Right common carotid artery plus branches (tissue), 1 donor: ENCODE data around the genes TOPORS and AQP7.

DNA sequence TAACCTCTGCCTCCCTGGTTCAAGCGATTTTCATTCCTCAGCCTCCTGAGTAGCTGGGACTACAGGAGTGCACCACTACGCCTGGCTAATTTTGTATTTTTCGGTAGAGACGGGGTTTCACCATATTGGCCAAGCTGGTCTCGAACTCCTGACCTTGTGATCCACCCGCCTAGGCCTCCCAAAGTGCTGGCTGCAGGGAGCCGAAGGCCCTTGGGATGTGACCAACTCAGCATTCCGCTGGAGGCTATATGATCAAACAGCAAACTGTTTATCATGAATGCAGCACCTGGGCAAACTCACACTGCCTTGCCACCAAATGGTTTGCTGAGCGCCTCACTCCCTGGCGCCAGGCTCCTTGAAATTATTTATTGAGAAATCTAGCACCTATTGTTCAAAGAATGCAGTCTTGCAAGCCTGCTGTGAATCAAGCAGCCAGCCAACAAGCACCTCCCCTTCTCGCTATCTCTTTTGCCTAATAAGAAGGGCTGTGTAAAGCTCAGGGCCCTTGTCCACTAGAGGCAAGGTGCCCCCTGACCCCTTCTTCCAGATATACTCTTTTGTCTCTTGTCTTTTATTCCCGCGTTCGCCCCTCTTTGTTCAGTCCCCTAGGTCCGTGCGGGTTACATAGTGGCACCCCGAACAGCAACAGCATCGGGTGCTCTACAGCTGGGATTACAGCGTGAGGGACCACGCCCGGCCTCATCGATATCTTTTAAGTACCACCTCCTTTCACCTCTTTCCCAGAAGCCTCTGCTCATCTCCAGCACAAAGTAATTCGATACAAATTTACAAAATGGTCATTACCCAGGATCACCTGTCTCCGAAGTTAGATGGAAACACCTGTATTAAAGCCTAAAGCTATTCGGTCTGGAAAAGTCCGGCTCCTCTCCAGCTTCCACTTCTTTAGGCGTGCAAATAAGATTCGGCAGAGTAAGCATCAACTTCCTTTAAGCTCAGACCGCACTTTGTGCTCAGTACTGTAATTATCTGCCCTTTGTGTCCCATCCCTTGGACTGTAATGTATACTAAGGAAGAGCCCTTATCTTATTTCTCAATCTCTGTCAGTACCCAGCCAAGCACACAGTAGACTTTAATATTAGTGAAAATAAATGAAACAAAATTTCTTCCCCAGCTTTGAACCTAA is 943 bp downstream of the RIGI start:
- PRO-cap, result no peak

GRCh38 chr9:32526447-32526827 is 441 bp upstream of the RIGI start:
- PRO-cap, result no peak

GRCh38 chr9:32552072-32553124 is at the start of gene TOPORS:
TSS of gene TOPORS (minus strand) at chr9:32552586.
- PRO-cap, result bidirectional peak, plus-strand start at chr9:32552333, minus-strand start at chr9:32552275; bidirectional peak, plus-strand start at chr9:32552365, minus-strand start at chr9:32552420; bidirectional peak, plus-strand start at chr9:32552653, minus-strand start at chr9:32552586

GRCh38 chr9:32992308-32992753 is 9.1 kb downstream of the APTX start:
- PRO-cap, result no peak

DNA sequence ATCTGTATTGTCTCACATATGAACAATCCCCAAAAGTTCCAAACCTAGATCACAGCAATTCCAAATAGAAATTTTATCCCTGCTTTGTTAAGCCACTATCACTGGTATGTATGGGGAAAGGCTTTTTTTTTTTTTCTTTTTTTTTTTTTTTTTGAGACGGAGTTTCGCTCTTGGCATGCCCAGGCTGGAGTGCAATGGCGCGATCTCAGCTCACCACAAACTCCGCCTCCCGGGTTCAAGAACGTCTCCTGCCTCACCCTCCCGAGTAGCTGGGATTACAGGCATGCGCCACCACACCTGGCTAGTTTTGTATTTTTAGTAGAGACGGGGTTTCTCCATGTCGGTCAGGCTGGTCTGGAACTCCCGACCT is 733 bp downstream of the APTX start:
- PRO-cap, result no peak

DNA sequence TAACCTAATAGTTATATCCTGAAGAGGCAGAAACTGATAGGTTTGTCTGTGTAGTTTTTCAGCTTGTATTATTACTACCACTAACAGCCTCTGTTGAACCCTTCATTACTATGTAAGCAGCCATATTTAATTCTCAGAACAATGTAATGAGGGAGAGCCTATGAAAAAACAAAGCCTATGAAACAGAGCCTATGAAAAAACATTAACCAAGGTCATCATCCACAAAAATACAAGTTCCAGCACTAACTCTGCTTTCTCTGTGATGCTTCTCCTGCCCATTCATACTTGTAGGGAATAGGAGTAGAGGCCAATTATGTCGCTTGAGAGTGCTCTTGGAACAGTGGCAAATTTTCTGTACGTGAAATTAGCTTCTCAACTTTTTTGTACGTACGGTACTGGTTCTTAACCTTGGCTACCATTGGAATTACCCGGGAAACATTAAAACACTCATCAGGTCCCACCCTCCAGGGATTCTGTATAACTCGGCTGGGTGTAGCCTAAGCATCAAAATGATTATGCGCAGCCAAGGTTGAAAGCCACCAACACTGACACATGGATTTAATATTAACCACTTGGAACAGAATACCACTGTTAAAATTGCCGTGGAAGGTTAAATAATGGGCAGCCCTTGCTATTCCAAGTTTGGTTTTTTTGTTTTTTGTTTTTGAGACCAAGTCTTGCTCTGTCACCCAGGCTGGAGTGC is 17.3 kb downstream of the DNAJA1 start:
- PRO-cap, result no peak

DNA sequence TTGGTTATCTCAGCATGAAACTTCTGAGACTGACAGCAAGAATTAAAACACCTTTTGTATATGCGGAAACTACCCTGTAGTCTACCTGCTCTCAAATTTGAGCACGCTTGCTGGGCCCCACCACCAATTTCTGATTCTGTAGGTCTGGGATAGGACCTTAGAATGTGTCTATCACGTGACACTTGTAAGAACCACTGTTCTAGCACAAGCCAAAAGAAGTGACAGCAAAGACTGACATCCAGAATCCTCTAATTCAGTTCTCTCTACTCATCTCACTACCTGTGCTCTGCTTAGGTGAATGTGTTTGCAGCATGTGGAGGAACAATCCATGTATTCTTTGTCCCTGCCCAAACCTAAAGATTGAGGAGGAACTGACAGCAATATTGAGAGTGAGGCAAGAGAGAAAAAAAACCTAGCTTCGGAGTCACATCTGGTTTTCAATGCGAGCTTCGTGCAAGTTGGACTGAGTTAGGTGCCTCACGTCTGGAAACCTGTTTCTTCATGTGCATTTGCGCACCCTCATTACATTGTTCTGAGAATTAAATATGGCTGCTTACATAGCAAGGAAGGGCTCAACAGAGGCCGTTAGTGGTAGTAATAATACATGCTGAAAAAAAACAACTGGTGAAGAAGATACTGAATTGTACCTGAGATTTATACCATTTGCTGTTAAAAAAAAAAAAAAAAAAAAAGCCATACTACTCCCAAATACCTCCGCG is 18.4 kb downstream of the DNAJA1 start:
- PRO-cap, result no peak

DNA sequence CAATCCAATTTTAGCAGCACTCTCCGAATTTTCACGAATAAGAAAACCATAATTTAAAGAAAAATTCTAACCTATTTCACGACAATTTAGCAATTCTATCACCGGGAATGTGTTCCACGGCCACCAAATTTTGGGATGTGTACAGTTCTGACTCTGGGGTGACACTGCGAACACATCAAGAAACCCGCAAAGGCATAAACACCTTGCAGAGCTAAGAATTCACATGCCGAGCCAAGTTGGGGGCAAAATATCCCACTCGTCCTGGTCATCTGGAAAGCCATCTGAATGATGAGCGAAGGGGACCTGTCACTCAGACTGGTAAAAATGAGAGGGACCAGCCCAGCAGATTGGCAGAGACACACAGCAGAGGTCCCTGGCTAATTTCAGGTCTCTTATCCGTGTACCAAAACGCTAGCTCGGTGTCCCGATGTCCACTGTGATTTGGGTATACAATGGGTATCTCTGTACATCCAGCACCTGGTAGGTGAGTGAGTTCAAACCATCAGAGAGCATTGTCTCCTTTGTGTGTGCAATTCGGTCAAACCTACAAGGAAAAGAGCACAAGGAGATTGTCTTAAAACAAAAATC is 36.7 kb upstream of the SMU1 start:
- PRO-cap, result no peak

DNA sequence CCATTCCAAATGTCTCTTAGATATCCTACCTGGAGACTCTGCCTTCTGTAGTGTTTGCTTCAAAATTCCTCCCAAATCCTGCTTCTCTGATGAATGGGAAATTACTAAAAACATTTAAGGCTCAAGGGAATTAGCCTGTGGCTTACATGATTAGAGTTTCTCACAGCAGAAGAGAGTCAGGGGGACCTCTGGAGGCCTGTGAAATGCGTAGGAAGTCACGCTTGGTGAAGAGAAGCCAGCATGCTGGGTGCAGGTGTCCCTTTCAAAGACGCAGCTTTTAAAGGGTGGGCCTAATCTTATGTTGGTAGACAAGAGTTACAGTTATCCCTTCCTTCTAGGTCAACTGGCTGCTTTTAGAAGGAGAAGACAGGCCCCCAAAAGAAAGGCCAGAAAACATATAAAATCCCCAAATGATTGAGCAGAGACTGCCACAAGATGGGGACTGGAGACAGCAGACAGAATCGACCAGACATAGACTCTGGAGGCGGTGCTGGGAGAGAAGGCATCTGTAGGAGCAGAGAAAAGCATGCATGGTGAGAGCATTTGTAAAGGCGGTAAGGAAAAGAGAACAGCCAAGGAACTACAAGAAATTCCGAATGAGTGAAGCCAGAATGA is 42.3 kb downstream of the B4GALT1 start:
- PRO-cap, result no peak

DNA sequence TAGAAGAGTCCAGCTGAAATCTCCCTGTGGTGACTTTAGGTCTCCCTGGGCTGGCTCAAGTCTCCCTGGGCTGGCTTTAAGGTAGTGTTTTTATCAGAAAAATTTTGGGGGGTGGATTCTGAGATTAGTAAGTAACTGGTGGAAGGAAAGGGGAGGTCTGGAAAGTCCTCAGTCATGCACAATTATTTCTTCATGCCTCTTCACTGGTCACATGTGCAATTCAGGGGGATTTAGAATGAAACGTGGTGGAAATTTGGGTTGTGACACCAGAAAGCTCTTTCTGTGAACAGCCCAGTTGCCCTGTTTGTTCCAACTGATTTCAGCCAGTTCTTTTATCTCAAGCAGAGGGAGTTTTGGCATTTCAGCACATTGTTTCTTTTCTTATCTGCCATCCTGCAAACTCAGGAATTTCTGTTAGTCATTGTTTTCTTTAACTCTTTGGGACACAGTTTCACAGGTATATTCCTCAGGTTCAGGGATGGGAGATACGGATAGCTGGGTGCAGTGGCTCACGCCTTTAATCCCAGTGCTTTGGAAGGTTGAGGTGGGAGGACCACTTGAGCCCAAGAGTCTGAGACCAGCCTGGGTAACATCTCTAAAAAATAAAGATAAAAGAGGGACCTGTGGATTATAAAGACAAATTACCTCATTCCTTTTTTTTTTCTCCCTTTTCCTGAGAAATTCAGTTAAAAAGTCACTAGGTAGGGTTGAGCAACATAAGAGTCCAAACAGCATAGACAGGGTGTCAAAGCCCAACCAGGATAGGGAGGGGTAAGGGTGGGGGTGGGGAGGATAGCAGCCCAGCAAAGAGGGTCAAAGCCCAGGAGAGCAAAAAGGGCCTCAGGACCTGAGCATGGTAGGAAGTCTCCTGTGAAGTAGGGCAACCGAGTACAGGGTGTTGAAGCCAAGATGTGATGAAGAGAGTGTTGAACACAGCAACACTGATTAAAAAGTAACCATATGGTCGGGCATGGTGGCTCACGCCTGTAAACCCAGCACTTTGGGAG is 5.3 kb upstream of the B4GALT1 start:
- PRO-cap, result no peak

DNA sequence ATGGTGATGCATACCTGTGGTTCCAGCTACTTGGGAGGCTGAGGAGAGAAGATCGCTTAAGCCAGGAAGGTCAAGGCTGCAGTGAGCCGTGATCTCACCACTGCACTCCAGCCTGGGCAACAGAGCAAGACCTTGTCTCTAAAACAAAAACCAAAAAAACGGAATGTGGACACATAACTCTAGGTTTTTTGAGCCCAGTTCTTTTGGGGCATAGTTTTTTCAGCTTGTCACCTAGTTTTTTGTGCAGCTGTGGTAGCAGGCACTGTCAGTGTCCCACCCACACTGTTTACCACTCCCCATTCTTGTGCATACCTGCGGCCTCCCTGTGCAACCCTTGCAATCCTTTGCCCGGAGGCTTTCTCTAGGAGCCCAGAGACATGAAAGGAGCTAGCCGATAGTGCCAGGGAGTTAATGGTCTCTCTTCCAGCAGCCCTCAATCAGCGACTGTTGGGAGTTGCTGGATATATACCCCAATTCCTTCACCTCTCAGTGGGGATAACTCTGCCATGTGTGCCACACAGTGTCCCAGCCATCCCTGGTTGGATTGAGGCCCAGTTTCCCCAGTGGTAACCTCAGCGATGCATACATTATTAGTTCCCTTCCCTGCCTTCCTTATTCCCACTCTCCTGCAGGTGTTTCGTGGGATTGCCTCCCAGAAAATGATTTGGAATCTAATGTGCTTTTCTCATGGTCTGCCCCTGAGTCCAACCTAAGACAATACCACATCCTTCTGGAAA is 8.6 kb upstream of the SPINK4 start:
- PRO-cap, result no peak

GRCh38 chr9:33235035-33235225 is 5.0 kb upstream of the SPINK4 start:
- PRO-cap, result no peak

GRCh38 chr9:33287171-33287542 is 3.2 kb upstream of the NFX1 start:
- PRO-cap, result no peak

GRCh38 chr9:33295517-33296093 is 5.3 kb downstream of the NFX1 start:
- PRO-cap, result no peak

- PRO-cap, result no peak
Observed at GRCh38 chr9:33326370-33326855, 36.1 kb downstream of the NFX1 start.

DNA sequence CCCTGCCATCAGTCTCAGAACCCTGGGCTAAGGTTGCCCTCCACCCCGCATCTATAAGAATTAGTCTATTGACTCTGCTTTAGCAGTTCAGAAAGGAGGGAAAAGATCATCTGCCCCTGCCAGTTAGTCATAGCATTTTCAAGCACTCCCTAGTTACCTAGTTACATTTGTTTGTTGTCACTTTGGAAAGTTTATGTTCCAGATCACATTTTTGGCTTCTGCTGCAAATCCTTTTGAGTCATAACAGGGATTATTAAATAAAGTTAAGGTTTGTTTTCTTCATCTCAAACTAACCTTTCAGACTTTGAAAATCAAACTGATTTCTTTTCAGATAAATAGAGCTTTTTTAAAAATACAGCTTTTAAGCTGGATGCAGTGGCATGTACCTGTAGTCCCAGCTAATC is 52.0 kb downstream of the AQP7 start:
- PRO-cap, result no peak

DNA sequence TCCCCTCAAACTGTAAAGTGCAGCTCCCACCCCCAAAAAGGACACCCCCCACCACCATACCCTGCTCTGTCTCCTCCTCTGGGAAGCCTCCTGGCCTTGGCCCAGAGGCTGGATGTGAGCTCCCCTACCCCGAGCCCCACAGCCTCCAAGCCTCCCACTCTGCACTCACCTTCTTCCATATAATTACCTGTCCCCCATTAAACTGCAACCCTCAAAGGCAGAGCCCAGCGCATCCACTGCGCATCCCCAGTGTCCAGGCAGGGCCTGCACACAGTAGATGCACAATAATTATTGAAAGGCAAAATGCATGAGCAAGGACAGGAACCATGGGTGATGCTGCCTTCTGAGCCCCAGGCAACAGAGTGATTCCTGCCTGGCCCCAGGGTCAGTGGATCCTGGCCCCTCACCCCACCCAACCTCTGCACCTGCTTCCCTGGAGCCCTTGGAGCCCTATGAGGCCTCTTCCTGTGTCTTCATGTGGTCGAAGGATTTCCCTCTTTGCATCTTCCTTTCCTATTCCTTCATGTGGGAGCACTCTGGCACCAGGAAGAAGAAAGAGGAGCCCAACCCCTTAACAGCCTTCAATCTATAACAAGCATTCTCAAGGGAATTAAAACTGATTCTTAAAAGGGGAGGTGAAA is 18.5 kb downstream of the AQP7 start:
- PRO-cap, result no peak

DNA sequence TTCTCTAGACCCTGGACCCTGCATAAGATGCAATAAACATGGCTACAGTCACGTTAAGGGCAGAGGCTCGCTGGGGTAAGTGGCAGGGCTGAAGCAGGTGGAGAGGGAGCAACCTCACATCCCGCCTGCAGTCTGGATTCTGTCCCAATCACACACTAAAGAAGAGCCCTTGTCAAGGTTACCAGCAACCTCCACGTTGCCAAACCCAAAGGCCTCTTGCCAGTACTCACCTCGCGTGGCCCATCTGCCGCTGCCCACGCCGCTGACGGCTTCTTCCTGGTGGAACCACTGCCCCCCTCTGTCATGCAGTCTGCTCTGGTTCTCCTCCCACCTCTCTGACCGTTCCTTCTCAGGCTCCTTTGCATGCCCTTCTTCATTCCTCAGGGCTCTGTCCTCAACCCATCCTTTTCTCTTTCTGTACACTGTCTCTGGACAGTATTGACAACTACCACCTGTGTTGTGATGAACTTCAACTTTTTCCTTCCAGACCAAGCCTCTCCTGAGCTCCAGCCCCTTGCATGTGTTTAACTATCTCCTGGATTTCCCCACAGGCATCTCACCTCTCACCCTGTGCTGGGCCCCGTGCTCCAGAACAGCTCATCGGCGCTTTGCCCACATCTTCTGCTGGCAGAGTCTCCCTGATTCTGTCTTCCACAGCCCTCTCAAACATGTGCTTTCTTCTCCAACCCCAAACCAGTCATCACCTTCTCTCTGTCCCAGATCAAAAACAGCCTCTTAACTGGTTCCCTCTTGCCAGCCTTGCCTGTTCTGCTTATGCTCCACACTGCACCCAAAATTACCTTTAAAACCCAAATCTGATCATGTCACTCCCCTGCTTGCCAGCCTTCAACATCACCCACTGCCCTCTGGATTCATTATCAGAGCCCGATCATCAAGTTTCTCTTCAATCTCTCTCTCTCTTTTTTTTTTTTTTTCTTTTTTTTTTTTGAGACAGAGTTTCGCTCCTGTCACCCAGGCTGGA is 8.5 kb downstream of the AQP7 start:
- PRO-cap, result no peak

DNA sequence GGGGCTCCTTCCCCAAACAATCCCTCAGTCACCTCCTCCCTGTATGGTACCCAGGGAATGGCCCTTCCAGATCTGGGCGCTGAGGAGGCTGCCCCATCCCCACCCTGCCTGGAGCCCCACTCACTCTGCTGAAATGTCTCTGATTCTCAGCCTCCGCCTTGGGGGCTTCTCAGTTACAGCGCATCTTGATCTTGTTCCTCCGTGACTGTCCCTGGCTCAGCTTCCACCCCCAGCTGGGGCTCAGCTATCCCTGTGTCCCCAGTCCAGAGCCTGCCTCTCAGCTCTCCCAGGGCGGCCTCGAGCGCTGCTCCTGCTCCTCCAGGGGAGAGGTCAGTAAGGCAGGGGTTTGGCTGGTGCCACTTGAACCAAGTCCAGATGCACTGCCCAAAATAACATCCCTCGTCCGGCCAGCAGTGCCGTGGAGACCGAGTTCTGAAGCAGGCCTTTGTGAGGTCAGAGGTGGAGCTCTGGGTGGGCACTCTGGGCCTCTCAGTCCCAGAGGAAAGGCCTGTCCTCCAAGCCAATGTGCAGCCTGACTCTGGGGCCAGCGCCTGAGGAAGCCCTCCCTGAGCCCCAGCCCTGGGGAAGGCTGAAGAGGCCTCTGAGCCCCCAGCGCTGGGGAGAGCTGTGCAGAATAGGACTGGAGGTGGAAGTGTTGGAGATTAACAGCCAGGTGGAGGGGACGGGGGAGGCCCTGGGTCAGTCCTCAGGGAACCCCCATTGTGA is at the start of gene AQP7:
AQP7 (minus strand) TSS at position 320 of the 726 bp plus-strand sequence.
- PRO-cap, result no peak

GRCh38 chr9:33443622-33444281 is 3.6 kb downstream of the AQP3 start:
- PRO-cap, result no peak